T-cell (primary cell): Measurements from ENCODE around the gene SIRPA.

DNA sequence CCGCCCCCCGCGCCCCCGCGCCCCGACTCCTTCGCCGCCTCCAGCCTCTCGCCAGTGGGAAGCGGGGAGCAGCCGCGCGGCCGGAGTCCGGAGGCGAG, 1.1 kb upstream of the SIRPA start:
- PRO-cap, 7 experiments = no peak in any of the 7 experiments

DNA sequence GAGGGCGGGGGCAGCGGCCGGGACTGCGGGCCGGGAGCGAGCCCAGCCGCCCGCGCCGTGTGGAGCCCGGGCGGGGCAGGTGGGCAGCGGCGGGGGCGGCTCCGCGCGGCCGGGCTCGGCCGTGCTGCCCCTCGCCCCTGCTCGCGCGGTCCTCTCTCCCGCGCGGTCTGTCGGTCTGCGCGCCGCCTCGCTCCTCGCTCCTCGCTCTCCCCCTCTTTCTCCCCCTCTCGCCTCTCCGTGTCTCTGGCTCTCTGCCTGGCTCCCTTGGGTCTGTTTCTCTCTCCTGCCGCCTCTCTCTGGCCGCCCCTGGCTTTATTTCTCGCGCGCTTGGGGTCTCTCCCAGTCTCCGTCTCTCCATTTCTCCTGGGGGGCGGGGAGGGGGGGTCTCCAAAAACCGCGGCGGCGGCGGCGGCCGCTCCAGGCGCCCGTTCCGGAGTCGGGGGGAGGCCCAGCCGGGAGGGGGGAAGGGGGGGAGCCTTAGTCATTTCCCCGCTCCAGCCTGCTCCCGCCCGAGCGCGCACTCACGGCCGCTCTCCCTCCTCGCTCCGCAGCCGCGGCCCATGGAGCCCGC, at the start of gene SIRPA:
Gene SIRPA, plus strand, starts transcription at position 520 of the 571 bp plus-strand sequence.
- PRO-cap, 7 experiments = peak in 2 of 7 experiments; most common minus-strand start position 169 of the sequence (in 2)

DNA sequence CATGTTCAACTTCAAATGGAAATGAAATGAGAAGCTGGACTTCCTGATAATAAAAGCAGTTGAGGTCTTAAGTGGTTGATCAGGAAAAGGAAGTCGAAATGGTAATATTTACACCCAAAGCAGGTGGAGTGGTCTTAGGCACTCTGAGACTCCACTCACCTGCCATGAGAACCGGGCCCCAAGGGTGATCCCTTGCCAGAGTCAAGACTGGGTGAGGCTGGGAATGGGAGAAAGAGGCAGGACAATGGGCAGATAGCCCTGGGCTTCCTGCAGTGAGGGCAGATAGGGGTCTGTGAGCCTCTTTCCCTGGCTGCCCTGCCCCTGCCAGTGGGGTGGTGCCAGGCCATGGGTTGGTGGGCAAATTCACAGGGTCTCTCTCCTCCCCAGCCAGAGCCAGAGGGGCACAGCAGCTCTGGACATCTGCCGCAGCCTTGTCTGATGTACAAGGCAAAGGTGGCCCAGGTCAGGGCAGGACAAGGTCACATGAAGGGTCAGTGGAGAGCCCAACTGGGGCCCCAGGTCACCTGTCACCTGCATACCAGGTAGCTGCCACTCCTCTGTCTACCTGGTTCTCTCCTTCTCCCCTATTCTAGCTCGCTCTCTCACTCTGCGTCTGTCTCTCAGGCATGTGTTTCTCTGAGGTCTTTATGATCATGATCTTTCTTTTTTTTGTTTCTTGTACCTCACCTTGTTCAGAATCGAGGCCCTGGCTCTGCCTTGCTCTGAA, 18.0 kb downstream of the SIRPA start:
- PRO-cap, 7 experiments = no peak in any of the 7 experiments

- PRO-cap, 7 experiments = no peak in any of the 7 experiments
Observed at GRCh38 chr20:1927843-1928809, 32.9 kb downstream of the SIRPA start.

- PRO-cap, 7 experiments = no peak in any of the 7 experiments
Observed at GRCh38 chr20:2109859-2110204, 8.2 kb downstream of the STK35 start.

DNA sequence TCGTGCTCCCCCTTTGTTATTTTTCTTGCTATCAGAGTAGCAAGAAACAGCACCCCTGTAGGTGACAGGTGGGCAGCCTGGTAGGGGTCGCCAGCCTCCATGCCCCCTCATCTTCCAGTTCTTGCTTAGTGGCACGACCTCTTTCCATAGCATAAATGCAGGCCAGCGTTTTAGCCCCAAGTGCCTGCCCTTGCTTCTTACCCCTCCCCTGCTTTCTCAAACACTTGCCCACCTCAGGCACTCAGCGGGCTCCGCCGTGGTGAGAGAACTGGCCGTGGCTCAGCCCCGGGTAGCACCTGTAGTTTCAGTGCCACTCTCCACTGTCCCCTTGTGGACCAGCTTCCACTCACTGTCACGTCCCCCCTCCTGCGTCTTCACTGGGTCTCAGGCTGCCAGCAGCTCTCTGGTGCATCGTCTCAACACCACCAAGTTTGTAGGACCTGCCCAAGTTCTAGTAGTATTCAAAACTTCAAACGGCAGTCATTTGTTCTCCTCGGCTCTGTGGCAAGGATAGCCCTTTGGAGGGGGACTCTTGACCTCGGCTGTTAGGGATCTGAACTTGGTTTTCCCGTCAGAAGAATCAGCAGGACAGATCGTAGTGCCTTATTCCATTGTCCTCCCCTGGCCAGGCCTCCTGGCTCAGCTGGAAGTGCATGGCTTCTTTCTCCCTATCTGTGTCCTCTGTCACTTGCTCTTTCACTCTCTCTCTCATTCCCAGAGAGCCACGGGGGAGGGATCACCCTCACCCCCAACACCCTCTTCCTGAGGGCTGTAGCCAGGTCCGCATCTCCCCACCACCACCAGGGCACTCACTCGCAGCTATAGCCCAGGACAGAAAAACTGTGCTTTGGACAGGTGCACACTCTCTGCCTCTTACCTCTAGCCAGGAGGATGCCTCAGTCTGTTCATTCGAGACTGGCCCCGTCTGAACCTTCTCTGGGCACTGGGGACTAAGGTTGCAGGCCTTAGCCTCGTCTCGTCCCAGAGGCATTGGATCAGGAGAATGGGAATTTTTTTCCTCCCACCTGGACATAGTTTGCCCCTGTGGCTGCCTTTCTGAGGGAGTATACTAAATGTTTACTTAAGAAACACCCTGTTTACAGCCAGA, 44.7 kb downstream of the STK35 start:
- PRO-cap, 7 experiments = no peak in any of the 7 experiments

DNA sequence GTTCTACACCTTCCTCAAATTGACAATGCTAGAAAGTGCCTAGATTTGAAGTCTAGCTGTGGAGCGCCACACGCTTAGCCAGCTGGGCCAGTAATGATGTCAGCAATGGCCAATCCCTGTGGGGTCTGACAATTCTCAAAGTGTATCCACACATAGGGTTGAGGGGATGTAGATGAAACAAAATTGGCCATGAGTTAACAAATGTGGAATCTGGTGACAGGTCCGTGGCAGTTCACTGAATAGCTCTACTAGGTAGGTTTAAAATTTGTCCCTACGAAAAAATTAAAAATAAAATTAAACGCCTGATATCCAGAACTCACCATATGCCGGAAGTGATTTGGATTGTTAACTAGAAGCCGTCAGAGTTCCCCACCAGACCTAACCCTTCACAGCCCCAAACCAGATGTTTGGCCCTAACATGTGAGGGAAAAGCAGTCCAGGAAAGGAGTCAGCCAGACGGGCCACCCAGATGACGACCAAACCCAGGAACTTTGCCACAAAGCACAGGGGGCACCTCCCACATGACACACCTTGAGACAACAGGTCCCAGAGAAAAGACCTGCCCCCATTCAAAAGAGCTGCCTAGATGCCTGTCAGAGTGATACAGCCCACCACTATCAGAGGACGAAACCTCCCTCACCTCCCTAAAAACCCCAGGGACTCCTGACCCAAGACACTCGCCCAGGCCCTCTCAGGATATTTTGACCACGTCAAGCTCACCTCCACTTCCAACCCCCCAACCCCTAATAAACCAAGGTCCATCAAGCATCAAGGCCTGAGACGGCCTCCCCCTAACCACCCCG, 963 bp downstream of the ZNF343 start:
- PRO-cap, 7 experiments = no peak in any of the 7 experiments

GRCh38 chr20:2663436-2664052, 472 bp downstream of the IDH3B start:
- PRO-cap, 7 experiments = no peak in any of the 7 experiments

- PRO-cap, 7 experiments = peak in 4 of 7 experiments; most common plus-strand start chr20:2742063 (in 4)
Observed at GRCh38 chr20:2741896-2742261, 49.3 kb downstream of the EBF4 start.

DNA sequence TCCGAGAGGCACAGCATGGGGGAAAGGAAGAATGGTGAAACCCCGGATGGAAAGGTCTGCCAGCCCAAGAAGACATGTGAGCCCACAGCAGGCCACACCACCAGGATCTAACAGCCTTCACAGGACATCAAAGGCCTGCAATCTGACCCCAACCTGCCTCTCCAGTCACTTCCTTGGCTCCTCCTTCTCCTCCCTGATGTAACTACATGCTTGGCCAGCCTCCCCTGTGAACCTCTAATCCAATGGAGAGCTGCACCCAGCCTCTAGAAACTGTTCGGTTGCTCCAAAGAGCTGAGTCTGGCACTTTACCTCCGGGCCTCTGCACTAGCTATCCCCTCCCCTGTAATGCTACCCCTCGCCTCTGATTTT, 1.5 kb downstream of the CPXM1 start:
- PRO-cap, 7 experiments = no peak in any of the 7 experiments

DNA sequence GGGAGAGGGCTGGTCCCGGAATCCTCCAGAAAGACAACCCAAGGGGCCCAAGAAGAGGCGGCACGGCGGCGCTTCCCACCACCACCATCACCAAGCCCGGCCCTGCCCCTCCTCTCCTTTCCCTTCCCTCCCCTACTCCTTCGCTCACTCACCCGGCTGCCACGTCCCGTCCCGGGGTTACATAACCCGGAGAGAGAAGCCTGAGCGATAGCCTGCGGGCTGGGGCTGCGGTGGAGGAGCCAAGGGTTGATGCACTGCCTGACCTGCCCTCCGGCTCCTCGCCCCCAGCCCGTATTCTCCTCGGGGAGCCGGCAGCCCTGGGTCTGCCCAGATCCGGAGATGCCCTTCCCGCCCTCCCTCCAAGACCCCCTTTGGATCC, 4.5 kb upstream of the CPXM1 start:
- PRO-cap, 7 experiments = no peak in any of the 7 experiments

DNA sequence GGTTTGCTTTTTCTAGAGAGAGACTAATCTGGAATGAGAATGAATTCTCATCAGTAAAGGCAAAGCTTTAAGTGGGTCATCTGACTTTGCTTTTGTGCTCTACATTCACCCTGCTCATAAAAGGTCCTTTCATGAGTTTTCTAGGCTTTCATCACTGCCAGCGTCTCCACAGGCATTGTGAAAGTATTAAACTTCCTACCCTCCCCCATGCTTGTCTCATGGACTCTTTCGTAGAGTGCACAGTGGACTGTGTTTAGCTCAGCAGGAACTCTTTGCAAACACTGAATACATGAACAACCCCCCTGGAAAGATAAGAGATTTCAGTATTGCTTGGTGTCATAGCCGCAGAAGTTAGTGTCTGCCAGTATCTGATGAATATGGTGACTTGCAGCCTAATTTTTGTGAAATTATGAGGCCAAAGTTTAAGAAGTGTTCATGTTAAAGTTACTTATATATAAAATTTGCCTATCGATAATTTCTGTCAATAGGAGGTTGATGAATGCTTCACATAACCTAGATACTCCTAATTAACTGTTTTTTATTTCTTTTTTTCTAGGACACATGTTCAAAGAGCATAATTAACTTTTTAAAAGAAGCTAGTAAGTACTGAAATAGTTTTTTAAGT, 74.3 kb downstream of the PTPRA start:
- PRO-cap, 7 experiments = no peak in any of the 7 experiments

DNA sequence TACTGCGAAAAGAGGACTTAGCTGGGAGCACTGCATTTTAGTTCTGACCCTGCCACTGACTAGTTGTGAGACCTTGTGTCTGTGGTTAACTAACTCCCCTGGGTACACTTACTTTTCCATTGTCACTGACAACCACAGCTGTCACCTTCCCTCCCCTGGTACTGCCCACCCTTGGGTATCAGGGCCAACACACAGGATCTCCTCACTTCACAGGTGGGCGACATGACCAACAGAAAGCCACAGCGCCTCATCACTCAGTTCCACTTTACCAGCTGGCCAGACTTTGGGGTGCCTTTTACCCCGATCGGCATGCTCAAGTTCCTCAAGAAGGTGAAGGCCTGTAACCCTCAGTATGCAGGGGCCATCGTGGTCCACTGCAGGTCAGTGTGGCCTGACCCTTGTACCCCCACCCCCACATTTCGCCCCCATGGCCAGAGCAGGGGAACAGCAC, 21.6 kb upstream of the GNRH2 start:
- PRO-cap, 7 experiments = no peak in any of the 7 experiments

DNA sequence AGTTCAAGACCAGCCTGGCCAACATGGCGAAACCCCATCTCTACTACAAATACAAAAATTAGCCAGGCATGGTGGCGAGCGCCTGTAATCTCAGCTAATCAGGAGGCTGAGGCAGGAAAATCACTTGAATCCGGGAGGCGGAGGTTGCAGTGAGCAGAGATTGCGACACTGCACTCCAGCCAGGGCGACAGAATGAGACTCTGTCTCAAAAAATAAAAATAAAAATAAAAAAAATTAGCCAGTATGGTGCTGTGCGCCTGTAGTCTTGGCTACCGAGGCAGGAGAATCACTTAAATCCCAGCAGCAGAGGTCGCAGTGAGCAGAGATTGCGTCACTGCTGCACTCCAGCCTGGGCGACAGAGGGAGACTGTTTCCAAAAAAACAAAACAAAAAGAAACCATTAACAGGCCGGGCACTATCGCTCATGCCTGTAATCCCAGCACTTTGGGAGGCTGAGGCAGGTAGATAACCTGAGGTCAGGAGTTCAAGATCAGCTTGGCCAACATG, 33.3 kb upstream of the AVP start:
- PRO-cap, 7 experiments = peak in 4 of 7 experiments; most common plus-strand start position 384 of the sequence (in 3); most common minus-strand start position 194 of the sequence (in 3)

DNA sequence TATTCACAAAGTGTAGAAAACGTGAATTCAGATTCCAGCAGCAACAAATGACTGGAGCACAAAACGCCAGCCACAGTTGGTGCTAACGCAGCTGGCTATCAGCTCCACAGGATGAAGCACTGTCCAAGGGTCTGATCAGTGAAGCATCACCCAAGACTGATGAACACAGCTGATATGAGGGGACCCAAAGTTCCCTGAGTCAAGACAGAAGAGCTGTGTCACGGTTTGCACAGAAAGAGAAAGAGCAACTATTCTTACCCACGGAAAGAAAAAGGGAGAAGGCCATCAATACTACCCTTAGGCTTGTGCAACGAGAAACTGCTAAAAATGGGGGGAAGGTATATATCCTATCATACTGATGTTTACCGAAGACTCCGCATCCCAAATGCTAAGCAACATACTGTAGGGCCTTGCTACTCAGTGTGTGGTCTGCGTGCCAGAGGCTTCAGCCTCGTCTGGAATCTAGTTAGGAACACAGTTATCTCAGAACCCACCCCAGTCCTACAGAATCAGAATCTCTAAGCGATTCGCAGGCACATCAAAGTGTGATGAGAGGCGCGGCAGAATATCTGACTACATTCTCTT, 689 bp downstream of the FASTKD5 start:
- PRO-cap, 7 experiments = peak in 3 of 7 experiments; most common plus-strand start position 439 of the sequence (in 3); most common minus-strand start position 161 of the sequence (in 1)

GRCh38 chr20:3222815-3223225, 13.5 kb downstream of the ITPA start:
- PRO-cap, 7 experiments = no peak in any of the 7 experiments

- PRO-cap, 7 experiments = no peak in any of the 7 experiments
Observed at GRCh38 chr20:3237864-3238504, 1.0 kb downstream of the SLC4A11 start.

GRCh38 chr20:3312848-3313458, 74.0 kb upstream of the SLC4A11 start:
- PRO-cap, 7 experiments = no peak in any of the 7 experiments

DNA sequence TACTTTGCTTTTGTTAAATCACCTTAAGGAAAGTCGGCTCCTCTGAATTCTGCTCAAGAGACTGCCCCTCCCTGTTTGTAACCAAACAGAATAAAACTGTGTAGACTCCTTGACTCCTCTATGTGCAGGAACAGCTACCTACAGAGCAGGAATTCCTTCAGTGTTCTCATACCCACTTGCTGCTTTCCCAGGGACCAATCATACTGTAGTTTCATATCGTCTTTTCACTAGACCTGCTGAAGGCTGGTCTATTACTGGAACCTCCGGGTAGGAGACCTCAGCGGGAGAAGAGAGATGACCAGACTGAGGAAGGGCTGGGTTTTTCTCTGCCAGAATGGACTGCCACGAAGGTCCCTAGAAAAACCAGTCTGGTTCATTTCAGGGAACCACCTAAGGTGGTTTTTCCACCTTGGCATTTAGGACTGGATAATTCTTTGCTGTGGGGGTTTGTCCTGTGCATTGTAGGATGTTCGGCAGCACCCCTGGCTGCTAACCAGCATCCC, 80.6 kb downstream of the DNAAF9 start:
- PRO-cap, 7 experiments = no peak in any of the 7 experiments

DNA sequence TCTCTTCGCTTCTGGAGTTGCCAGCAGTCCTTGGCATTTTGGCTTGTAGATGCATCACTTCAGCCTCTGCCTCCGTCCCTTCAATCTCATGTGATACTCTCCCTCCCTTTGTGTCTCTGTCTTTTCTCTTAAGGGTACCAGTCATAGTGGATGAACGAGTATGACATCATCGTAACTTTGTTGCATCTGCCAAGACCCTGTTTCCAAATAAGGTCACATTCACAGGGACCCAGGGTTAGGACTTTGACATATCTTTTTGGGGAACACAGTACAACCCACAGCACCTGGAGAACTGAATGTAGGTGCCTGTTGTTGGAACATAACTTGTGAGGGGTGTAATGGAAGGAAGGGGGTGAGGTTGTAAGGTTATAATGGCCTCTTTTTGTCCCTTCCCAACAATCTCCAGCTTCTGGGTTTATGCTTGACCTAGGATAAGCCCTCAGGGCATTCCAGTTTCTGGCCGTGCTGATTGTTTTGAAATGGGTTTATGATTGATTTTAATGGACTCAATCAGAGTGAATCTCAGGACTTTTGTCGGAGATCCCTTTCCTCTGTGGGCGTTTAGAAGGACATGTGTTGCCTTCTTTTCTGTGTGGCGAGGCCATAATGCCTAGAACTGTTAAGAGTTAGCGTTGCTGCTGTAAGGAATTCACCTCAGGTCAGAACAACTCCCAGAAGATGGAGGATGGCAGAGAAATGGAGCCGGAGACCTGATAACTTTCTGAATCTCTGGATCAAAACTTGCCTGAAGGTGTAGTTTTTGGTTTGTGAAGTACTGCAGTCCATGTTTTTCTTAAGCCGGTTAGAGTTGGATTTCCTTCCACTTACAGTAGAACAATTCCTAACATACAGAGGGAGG, 9.2 kb downstream of the ATRN start:
- PRO-cap, 7 experiments = no peak in any of the 7 experiments